Psoas muscle (tissue), 2 donors: ENCODE measurements around a stretch of chr18.

GRCh38 chr18:48798706-48799435 is 151.9 kb downstream of the SMAD7 start:
- PRO-cap, 2 experiments: no peak in any of the 2 experiments

DNA sequence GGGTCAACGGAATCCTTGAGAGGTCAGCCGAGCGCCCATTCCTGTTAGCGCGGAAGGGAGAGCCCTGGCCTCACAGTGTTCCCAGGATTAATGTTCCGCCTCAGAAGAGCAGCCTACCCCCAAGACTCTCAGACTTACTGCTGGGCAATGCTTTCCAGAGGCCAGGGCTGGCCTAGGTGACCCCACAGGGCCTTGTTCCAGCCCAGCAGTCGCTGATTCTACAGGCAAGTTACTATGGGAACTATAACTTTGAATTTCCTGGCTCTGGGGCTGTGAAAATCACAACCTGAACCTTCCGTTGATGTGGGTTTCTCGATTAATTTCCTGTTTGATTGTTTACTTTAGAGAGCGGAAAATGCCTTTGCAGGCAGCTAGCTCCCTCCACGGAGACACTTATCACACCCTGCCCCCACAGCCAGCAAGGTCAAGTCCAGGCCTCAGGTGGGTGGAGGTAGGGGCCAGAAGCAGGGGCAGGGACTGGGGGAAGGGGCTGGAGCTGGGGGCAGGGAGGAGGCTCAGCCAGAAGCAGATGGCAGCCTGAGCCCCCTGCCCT is 108.2 kb downstream of the SMAD7 start:
- PRO-cap, 2 experiments: no peak in any of the 2 experiments

DNA sequence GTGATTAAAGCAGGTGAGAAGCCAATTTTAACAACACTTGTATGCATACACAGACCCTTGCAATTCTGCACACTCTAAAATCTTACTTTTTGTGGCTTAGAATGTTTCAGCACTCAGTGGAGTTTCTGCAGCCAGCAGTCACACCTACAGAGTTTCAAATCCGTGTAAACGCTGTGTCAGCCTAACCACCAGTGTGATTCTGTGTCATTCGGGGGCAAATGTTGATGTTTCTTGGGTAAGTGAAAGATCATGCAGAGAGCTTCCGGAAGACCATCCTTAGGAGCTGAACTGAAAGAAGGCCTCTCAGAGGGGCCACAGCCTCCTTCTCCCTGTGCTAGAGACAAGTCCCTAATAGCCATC is 82.4 kb downstream of the SMAD7 start:
- PRO-cap, 2 experiments: no peak in any of the 2 experiments

DNA sequence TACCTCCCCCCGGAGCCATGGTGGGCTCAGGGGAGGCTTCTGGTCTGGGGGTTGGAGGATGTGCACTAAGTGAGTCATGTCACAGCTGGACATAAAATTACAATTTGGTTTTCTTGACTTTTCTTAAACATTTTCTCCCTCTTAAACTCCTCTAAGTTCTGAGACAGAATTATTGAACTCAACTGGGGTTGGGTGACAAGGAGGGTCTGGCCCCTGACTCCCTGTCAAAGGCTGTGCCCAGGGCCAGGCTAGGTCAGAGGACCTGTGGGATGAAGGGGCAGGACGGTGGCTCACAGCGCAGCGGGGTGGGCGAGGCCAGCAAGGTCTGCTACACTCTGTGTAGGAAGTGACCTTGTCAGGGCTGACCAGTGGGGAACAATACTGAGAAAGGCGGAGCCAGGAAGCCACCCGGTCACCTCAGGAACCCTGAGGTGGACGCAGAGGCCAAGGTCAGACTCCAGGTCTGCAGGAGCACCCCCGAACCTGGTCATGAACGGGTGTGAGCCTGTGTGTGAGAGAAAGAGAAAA is 72.4 kb downstream of the SMAD7 start:
- PRO-cap, 2 experiments: no peak in any of the 2 experiments

- PRO-cap, 2 experiments: no peak in any of the 2 experiments
These were observed 28.0 kb downstream of the SMAD7 start for GRCh38 chr18:48922519-48923322.

DNA sequence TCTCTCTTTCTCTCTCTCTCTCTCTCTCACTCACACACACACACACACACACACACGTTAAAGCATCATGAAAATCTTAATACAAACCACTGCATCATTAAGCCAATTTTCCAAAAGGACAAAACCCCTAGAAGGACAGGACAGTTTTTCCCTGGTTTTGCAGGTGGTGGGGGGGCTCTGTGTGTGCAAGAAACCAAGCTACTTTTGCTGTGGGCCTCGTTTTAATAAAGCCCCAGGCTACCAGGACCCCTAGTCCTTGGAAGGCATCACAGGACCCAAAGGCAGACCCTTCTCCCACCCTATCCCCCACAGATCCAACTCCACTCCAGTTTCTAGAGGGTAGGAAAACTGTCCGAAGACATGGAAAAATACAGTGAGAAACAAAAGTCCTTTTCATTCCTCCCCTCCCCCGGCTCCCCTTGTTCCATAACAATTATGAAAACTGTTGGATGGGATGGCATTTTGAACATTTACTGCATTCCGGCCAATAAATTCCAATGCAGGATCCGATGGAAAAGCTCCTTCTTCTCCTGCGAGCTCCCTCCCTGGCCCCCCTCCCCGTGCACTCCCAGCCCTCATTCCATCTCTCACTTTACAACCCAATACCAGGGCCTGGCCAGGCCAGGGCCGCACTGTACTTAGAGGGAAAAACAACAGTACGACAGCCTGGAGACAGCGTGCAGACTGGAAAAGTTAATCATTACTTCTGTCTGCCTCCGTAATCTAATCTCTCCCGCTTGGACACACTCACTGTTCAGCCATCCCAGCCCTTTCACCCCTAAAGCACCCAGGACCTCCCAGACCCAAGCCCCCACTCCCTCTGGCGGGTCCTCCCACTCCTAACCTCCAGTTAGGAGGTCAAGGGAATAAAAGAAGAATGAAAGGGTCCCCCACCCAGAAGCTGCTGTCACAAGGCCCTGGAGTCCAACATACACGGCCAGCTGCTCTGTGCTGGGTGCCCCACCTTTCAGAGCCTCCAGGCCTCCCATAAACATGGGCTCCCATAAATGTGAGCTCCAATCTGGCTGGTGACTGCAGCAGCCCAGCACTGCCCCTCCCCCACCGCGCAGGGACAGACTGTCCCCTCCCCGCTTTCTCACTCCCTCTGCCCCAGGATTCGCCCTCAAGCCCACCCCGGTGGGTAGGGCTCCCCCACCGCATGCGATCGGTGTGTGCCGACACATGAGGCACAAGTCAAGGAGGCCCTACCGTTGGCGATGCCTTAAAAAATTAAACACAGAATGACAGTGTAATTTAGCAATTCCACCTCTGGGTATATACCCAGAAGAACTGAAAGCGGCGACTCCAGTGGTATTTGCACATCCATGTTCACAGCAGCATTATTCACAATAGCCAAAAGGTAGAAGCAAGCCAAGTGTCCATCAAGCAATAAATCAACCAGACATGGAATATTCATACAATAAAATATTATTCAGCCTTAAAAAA is 20.7 kb downstream of the SMAD7 start:
- PRO-cap, 2 experiments: no peak in any of the 2 experiments

- PRO-cap, 2 experiments: no peak in any of the 2 experiments
These were observed 3.2 kb downstream of the SMAD7 start for GRCh38 chr18:48947524-48947976.

- PRO-cap, 2 experiments: peak in 1 of 2 experiments; most common plus-strand start chr18:48950117 (in 1); most common minus-strand start chr18:48950118 (in 1)
These were observed 785 bp downstream of the SMAD7 start for GRCh38 chr18:48949706-48950653.

- PRO-cap, 2 experiments: no peak in any of the 2 experiments
These were observed 23.5 kb upstream of the SMAD7 start for GRCh38 chr18:48974263-48974674.

DNA sequence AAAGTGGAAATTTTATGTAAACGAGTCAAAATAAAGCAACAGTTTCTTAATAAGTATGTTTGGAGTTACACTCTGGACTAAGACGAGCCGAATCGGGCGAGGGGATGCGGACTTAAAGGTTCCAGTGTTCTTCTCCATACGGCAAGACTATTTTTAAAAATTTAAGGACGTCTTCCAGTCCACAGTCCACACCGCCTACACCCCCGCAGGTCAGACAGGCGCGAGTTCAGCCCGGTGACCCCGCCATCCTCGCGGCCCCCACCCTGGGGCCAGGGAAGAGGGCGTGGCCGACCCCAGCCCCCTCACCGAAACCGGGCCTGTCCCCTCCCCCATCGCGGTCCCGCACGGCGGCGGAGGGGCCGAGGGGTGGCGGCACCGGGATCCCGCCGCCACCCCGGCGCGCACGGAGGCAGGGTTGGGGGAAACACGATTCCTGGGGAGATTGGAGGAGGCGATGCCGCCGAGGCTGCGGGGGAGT is 24.4 kb upstream of the SMAD7 start:
- PRO-cap, 2 experiments: peak in 1 of 2 experiments; most common plus-strand start position 332 of the sequence (in 1); most common minus-strand start position 271 of the sequence (in 1)

- PRO-cap, 2 experiments: no peak in any of the 2 experiments
These were observed 46.2 kb upstream of the SMAD7 start for GRCh38 chr18:48996870-48997487.

DNA sequence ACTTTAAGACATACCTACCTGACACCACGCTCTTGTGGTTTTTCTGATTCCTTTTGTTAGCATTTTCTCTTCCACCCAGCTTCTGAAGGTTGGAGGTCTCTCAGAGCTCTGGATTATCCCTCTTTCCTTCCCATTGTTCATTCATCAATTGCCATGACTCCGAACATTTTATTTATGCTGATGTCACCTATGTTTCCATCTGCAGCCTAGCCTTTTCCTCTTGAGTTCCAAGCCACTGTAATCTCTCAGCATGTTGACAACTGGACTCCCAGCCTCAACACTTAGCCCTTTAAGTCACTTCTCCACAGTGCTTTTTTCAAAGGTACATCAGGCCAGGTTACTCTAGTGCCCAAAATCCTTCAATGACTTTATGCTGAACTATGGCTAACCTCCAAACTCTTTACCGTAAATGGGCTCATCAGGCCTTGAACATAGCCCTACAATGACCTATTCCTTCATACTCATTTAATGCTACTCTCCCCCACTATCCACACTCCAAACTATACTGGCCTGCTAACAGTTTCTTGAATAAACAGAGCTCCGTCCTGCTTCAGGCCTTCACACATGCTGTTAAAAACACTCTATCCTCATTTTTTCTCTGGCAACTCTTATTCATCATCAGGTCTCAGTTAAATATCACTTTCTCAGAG is 190.4 kb upstream of the SMAD7 start:
- PRO-cap, 2 experiments: no peak in any of the 2 experiments

DNA sequence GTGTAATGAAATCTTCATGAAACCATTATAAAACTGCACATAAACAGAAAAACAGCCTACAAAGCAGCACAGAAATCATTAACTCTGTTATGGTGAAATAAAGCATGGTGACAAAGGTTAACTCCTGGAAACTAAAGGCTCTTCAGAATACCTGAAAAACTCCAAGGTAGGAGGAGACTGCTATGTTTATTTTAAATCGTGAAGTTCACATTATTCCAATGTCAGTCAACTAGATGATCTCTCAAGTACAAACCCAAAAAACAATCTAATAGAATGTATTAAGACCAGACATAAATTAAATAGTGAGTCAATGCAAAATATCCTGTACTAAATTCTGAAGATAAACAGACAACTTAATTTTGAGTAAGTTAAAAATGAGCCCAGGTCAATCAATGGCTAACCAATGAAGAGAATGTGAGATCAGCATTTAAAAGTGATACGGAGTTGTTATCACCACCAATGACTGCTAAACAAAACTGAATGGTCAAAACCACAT is 205.6 kb downstream of the DYM start:
- PRO-cap, 2 experiments: no peak in any of the 2 experiments

DNA sequence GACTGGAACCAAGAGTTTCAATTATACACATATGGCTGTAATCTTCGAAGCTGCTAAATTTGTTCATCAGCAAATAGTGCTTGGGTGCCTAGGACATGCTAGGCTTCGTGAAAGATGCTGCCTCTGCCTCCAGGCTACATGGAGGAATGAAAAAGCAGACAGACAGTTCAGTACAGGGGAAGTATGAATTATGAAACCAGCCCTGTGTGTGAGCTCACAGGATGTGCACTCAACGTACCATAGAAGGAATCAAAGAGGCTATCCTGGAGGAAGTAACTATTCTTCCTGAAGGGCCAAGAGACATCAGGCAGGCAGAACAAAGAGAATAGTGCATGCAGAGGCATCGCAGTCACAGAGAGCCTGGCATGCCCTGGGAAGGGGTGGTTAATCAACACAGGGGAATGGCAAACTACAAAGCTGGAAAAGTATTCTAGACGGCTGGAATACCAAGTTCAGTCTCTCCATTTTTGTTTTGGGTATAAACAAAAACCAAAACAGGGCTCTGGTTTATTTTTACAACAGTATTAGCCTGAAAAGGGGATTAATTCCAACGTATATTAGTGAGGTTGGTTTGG is 61.4 kb downstream of the DYM start:
- PRO-cap, 2 experiments: no peak in any of the 2 experiments

GRCh38 chr18:49489113-49489892 is 2.3 kb upstream of the C18orf32 start:
- PRO-cap, 2 experiments: no peak in any of the 2 experiments

- PRO-cap, 2 experiments: no peak in any of the 2 experiments
These were observed 1.7 kb downstream of the RPL17 start for GRCh38 chr18:49490542-49491021.

GRCh38 chr18:49638243-49638952 is 76.5 kb downstream of the LIPG start:
- PRO-cap, 2 experiments: no peak in any of the 2 experiments

GRCh38 chr18:49788350-49789133 is 24.8 kb downstream of the ACAA2 start:
- PRO-cap, 2 experiments: no peak in any of the 2 experiments

- PRO-cap, 2 experiments: no peak in any of the 2 experiments
These were observed 1.1 kb downstream of the ACAA2 start for GRCh38 chr18:49812133-49812732.

DNA sequence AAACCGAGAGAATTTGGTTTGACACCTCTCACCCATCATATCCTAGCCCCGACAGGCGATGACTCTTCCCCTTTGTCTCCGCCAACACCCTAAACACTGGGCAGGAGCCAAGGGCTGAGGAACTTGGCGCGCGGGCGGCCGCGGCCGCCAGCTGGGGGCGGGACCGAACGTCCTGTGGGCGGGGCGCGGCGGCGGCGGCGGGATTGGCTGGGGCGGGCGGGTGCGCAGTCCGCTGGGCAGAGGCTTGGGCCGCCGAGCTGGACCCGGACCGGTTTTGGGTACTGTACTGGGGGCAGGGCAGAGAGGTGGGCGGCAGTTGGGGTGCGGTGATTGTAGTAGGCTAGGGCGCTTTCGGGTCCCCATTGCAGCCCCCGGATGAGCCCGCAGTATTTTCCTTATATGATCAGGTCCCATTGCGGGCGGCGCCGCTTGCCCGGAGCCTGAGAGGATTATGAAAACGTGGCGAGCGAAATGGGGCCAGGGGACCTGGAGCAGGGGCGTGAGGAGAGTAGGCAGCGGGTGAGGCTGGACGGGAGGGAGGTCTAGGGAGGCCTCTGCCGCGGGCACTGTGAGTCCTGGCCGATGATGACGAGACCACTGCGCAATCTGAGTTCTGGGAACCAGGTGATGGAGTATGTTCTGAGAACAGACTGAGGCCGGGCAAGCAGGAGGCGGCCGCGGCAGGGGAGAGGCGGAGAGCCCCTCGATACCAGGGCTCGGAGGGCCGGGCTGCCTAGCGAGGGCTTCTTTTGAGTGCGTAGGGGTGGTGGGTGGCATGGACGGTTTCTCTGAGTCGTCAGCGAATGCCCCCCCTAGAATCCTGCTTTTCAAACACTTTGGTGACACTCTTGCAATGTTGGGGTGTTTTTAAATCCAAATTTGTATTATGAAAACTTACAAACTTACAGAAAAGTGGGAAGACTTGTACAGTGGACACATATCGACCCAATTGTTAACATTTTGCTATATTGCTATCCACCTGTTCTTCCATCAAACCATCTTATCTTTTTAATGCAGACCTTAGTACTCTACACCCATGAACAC is 774 bp upstream of the ACAA2 start:
- PRO-cap, 2 experiments: peak in 2 of 2 experiments; most common plus-strand start position 239 of the sequence (in 2); most common minus-strand start position 153 of the sequence (in 2)